ENCODE results near the gene ZNF92.

DNA sequence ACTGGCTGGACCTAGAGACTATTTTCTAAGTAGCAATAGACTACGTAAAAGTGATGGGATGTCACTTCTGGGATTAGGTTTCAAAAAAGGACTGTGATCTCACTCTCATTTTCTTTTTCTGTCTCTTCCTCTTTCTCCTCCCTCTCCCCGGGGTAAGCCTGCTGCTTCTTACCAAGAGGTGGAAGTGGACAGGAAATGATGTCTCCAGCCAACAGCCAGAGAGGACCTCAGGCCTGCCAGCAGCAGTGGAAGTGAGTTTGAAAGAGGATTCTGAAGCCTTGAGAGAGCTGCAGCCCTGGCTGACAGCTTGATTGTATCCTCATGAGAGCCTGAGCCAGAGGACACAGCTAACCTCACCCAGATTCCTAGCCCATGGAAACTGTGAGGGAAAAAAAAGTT lies 30.1 kb upstream of the ERV3-1 start:
- PRO-cap, result no peak

DNA sequence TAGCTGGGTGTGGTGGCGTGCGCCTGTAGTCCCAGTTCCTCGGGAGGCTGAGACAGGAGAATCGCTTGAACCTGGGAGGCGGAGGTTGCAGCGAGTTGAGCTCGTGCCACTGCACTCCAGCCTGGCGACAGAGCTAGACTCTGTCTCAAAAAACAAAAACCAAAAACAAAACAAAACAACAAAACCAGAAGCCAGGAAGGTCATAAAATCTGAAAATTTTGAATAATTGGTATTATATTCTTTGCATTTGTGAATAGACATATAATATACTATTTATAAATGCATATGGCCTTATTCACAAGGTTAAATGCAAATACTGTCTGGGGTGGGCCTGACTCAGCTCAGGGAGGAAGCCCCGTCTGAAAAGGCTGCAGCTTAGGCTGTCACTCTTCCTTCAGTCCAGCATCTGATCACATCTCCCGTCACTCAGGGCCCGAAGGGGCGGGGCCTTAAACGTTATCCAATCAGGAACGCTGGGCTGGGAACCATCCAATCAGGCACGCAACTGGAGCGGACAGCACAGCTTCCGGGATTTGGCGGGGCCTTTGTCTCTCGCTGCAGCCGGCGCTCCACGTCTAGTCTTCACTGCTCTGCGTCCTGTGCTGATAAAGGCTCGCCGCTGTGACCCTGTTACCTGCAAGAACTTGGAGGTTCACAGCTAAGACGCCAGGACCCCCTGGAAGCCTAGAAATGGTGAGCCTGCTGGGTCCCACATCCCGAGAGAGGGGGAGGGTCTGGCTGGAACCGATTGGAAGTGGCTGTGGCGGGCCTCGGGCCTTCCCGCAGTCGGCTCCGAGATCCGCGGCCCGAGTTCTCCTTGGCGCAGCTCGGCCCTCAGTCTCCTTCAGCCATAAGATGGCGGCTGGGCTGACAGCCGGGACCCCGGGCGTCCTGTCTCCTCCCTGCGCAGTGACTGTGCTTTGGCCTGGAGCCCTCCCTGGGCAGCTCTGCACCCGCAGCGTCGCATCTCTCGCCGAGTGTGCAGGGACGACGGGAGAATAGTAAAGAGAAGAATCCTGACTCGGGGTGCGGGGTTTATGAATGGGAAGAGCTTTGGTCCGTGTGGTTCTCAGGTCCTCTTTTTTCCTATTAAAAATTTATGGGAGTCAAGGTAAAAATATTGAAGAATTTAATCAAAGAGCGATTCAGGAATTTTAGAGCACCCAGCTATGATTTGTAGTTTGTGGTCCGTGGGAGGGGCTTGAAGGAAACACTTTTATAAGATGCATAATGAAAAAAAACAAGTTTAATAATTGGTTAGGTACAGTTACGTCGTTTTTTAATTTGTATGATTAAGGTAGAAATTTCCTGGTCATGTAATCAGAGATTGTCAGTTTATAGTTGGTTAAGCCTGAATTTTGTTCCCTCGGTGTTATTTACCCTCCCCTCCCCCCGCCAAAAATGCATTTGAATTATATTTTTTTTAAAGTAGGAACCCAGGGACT lies at the start of gene ZNF92:
Gene ZNF92, plus strand, starts transcription at position 548 of the 1,445 bp plus-strand sequence.
- PRO-cap, result unidirectional peak, plus-strand start at position 531 of the sequence; unidirectional peak, minus-strand start at position 852 of the sequence

- PRO-cap, result no peak
Measured at GRCh38 chr7:65745602-65746026, 127.3 kb upstream of the VKORC1L1 start.

GRCh38 chr7:65980719-65981372 lies 1.2 kb downstream of the GUSB start:
- PRO-cap, result bidirectional peak, plus-strand start at chr7:65981012, minus-strand start at chr7:65980904

DNA sequence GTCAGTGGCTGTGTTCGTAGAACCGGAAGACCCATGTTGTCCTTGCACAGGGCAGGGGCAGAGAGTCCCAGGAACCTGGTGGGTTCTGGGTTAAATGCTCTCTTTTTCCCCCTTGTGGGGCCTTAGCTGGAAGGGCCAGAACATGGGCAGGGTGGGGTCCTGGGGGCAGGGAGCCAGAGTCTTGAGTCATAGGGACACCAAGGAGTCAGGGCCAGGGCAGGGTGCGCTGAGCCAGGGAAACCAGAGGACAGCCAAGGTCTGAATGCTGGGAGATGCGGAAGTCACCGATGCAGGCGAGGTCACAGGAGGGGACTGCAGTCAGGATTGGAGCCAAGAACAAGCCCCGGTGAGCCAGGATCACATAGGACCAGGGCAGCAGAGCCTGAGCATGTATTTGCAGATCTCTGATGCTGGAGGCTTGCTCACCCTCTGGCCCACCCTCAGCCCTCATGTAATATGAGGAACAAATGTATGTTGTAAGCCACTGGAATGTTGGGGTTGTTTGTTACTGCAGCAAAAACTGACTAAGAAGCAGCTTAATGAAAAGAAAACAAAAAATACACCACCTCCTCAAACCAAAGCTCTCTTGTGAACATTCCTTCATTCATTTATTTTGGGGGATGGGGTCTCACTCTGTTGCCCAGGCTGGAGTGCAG lies 34.3 kb upstream of the TPST1 start:
- PRO-cap, result no peak

DNA sequence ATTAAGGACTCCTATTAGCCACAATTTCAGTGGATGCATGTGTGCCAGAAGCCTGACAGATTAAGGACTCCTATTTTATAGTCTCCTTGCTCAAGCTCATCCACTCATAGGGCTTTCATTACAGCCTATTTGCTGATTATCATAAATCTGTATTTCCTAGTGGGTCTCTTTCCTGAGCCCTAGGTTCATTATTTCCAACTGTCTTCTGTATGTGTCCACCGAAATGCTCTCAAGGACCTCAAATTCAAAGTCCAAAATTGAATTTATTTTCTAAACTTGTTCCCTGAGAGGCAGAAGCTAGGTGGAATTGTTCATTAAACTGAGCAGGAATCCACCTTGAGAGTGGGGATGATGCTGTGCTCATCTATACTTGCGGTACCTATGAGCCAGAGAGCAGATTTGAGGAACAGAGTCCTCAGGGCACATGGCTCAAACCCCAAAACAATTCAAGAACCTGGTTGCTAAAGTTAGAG lies 92.0 kb downstream of the TPST1 start:
- PRO-cap, result no peak

DNA sequence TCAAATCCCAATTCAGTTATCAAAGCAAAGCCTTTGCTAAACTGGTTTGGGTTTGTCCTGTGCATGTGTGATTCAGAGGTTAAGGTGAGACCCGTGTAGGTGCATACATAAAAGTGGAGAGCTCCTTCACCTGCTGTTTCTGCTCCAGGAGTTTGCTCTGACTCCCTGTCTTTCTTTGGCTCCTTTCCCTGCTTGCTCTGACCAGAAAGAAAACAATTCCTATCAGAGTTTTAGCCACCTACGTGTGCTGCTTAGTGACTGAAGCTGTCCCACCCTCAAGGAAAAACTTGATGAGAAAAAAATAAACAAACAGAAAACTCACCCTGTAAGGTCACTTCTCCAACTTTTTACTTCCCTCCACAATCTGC lies 101.1 kb downstream of the TPST1 start:
- PRO-cap, result no peak

- PRO-cap, result no peak
Measured at GRCh38 chr7:66463974-66464399, 164.7 kb upstream of the KCTD7 start.

- PRO-cap, result no peak
Measured at GRCh38 chr7:67024703-67025189, 28.1 kb downstream of the TYW1 start.

DNA sequence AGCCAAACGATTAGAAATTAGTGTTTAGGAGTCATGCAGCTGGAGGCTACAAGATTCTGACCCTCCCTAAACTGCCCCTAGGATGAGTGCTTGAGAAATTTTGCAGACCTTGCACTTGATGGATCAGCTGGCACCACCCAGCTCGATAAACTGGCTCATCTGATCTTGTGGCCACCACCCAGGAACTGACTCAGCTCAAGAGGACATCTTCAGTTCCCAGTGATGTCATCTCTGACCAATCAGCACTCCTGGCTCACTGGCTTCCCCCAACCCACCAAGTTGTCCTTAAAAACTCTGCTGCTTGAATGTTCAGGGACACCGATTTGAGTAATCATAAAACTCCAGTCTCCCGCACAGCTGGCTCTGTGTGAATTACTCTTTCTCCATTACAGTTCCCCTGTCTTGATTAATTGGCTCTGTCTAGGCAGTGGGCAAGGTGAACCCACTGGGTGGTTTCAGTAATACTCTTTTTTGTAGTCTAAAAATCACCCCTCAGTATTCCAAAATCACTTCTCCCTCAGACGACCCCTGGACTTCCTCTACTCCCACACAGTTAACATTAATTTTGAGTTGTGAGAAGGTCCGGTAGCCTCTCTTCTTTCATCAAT lies 50.3 kb upstream of the SPDYE21 start:
- PRO-cap, result no peak

DNA sequence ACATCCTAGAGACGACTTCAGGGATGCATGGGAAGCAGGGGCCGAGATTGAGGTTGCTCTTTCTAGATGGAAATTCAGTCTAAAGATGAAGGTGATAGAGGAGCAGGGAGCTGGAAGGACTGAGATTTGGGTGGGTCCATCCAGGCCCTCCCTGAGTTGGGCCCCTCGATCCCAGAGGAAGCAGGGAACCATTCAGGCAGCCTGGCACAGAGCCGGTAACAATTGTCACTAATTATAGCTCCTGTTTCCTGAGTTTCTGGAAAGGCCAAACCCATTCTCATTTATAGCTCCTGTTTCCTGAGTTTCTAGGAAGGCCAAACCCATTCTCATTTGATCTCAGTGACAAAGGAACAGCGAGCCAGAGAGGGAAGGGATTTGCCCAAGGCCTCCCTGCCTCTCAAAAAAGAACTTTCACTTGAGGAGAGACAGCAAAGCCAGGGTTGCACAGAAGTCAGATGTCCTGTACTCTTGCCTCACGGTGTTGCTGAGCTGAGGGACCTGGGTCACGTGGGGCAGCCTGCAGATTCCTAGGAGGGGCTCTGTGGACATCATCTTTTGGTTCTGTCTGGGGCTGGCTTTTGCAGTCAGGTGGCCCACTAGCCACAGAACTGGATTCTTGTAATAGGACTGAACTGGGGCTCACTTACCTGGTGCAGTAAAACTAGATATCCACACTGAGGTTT lies 241.9 kb downstream of the SPDYE21 start:
- PRO-cap, result no peak

- PRO-cap, result no peak
Measured at GRCh38 chr7:67625280-67626012, 348.7 kb downstream of the SPDYE21 start.

- PRO-cap, result no peak
Measured at GRCh38 chr7:69394281-69394729, 204.0 kb upstream of the AUTS2 start.

GRCh38 chr7:70154971-70155506 lies 556.8 kb downstream of the AUTS2 start:
- PRO-cap, result no peak

GRCh38 chr7:70416561-70416965 lies 715.4 kb upstream of the GALNT17 start:
- PRO-cap, result no peak

DNA sequence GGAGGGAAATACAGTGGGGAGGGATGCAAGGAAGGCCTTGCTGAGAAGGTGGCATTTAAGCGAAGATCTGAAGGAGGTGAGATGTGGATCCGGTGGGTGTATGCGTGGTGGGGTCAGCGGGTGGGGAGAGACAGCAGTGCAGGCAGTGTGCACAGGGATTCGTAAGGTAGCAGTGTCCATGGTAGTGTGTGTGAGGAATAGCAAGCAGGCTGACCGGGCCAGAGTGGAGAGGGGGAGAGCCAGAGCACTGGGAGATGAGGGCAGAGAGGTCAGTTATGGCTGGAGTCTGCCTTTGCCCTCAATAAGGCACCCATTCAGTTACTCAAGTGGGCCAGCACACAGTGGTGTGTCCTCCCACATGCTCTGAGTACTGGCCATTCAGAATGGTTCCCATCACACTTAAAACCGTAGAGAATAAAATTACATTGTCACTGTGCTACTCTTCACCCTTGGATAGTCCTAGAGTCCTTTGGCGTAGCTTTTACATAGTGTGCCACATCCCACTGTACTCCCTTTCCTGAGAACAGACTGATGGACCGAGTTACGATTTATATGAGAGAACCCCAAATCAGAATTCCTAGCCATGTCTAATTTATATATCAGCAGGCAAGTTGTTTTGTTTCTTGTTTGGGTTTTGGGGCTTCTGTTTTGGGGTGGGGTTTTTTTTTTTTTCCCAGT lies 660.1 kb upstream of the GALNT17 start:
- PRO-cap, result no peak

GRCh38 chr7:70497396-70497931 lies 634.5 kb upstream of the GALNT17 start:
- PRO-cap, result no peak

GRCh38 chr7:70595342-70595663 lies 536.6 kb upstream of the GALNT17 start:
- PRO-cap, result no peak

- PRO-cap, result no peak
Measured at GRCh38 chr7:70765964-70766773, 365.8 kb upstream of the GALNT17 start.

DNA sequence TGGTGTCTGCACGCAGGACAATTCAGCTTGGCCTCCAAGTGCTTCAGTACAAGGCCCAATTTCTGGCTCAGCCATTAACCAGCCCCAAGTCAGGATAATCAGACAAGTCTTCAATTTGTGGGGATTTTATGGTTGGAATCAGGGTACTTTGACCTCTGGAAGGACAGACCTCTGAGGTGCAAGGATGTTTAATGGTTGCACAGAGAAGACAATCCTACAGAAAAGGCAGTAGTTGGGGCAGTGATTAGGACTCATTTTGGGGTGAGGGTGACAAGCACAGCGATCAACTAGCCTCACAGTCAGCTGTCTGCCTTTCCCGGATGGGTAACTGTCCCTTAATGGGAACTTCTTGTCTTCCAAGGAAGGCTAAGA lies 271.2 kb upstream of the GALNT17 start:
- PRO-cap, result no peak

Measured in ureter (tissue), 1 donor.